Sigmoid colon (tissue), 4 donors: ENCODE measurements around the genes LONP1 and CD70.

DNA sequence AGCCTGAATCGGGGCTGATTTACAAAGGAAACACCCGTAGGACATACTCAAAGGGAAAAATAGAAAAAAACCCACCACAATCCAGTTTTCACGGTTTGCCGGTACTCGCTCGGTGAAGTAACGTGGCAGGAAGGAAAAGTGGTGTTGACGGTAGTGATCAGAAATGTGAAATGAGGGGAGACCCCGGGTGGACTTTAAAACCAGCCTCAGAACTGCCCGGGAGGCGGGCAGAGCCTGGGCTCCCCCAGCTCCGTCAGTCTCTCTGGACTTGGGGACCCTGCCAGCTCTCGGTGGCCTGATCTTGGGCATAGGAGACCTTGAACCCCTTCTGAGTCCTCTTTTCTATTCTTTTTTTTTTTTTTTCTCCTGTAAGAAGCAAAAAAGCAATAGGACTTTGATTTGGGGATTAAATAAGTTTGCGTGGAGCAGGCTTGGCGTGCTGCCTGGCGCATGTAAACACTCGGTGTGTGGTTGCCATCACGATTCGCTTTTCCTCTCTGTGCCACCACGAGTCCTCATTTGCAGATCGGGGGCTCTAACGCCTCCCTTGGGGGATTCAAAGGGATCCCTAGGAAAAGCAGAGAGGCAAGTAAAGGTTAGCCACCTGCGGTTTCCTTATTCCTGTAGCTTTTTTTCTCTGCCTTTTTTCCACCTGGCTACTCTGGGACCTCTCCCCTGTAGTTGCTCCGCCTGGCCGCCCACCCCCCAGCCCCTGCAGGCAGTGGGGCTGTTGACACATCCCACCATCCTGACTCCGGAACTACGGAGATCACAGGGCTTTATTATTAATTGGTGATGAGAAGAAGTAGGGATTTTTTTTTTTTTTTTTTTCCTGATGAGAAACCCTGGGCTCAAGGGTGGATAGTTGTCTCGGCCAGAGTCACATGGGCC, 1.2 kb downstream of the SAFB start:
- PRO-cap, result no peak
- RAMPAGE, long total RNA, 4 experiments, result no peak in any of the 4 experiments

DNA sequence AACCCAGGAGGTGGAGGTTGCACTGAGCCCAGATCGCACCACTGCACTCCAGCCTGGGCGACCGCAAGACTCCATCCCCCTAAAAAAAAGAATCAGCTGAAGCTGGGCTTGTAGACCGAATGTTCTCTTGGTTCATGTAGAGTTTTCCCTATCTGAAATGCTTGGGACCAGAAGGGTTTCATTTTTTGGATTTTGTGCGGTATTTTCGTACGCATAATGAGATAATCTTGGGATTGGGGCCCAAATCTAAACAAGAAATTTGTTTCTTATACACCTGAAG, 5.2 kb downstream of the SAFB start:
- PRO-cap, result no peak
- RAMPAGE, long total RNA, 4 experiments, result no peak in any of the 4 experiments

GRCh38 chr19:5652865-5653597, 27.3 kb downstream of the MICOS13 start:
- PRO-cap, result no peak
- RAMPAGE, long total RNA, 4 experiments, result no peak in any of the 4 experiments

GRCh38 chr19:5695629-5695936, 5.5 kb downstream of the RPL36 start:
- PRO-cap, result no peak
- RAMPAGE, long total RNA, 4 experiments, result no peak in any of the 4 experiments

GRCh38 chr19:5713029-5713381, 6.9 kb downstream of the LONP1 start:
- PRO-cap, result no peak
- RAMPAGE, long total RNA, 4 experiments, result no peak in any of the 4 experiments

- PRO-cap, result no peak
- RAMPAGE, long total RNA, 4 experiments, result no peak in any of the 4 experiments
These were observed 5.9 kb downstream of the LONP1 start for GRCh38 chr19:5714016-5714565.

DNA sequence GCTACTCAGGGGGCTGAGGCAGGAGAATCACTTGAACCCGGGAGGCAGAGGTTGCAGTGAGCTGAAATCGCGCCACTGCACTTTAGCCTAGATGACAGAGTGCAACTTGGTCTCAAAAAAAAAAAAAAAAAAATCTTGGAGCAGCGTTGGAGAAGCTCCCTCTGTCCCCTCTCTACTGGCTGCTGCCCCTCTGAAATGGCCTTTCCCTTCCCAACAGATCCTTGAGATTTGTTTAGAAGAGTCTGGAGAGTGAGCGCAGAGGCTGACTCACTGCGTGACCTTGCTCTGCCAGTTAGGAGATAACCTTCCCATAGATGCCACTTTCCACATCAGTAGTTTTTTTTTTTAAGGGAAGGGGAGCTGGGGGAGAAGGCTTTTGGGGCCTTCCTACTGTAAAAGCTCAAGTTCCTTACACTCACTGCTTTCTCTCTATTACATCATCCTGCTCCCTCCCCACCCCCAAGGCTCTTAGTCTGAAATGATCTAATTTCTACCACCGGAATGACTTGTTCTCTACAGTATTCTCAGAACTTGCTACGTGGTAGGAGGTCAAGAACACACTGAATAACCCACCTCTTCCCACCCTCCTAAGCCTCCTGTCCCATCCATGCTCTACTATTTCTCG, 1.5 kb downstream of the LONP1 start:
- PRO-cap, result no peak
- RAMPAGE, long total RNA, 4 experiments, result no peak in any of the 4 experiments

DNA sequence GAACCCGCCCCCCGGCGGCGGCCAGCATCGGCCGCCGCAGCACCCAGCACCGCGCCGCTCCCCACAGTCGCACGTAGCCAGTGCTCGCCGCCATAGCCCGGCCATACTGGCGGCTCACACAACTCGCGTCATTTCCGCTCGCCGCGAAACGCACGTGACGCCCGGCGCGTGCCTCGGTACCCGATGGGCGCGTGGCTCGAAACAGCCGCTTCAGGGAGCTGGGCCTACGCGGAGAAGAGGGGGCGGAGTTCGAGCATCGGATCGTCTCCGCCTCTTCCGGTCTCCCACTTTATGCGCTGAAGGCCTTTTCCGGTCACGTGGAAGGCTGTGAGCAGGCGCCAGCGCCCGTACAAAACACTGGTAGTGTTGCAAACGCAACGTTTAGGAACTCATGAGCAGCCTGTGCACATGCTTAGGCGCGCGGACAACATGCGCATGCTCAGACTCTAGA, at the start of gene LONP1:
Gene LONP1, minus strand, starts transcription at position 108 of the 451 bp plus-strand sequence.
- PRO-cap, result unidirectional peak, minus-strand start at position 79 of the sequence; unidirectional peak, minus-strand start at position 108 of the sequence
- RAMPAGE, long total RNA, 4 experiments, result start-site peak on the minus strand in 1 of 4 experiments, centred at position 115 of the sequence, 16 reads per replicate

GRCh38 chr19:5790025-5791081, 610 bp downstream of the DUS3L start:
- PRO-cap, result no peak
- RAMPAGE, long total RNA, 4 experiments, result no peak in any of the 4 experiments

DNA sequence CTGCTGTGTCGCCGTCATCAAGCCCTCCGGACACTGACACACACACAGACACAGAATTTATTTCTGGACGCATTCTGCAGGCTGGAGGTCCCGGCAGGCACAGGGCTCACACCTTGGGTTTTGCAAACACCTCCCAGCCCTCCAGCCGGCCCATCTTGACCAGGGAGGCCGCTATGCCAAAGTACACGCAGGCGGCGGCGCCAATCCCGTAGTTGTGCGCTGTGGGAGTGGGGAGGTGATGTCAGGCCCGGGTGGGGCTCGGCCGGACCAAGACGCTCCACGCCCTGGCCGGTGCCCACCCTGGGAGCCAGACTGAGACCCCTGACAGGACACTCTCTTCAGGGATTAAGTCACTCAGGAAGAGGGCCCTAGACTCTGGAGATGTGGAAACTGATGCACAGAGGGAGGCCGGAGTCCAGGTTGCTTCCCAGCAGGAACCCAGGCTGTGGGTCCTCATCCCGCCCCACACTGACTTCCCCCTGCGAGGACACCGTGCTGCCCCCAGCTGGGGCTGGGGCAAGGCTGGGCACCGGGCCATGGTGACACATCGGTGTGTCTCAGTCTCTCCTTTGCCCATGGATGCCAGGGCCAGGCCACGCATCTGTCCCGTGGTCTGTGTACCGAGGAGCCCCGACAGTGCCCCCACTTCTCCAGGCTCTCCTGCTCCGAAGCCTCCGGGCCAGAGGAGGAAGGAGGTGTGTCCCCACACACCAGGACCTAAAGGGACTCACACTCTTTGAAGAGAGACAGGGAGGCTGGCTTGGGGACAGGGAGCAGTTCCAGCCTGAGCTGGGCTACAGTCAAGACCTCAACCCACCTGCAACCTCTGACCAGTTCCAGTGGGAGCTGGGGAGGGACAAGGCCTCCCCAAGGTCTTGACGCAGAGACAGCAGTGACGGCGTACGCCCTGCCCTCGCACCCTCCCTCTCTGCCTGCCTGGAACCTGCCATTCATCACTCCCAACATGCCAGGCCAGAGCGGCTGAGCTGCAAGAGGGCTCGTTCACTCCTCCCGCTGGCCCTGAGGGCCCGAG, 8.6 kb downstream of the NDUFA11 start:
- PRO-cap, result no peak
- RAMPAGE, long total RNA, 4 experiments, result no peak in any of the 4 experiments

GRCh38 chr19:6041638-6042822, 64.1 kb upstream of the RANBP3 start:
- PRO-cap, result no peak
- RAMPAGE, long total RNA, 4 experiments, result no peak in any of the 4 experiments

GRCh38 chr19:6065585-6066293, 44.6 kb downstream of the RFX2 start:
- PRO-cap, result no peak
- RAMPAGE, long total RNA, 4 experiments, result no peak in any of the 4 experiments

- PRO-cap, result no peak
- RAMPAGE, long total RNA, 4 experiments, result no peak in any of the 4 experiments
These were observed 10.0 kb downstream of the RFX2 start for GRCh38 chr19:6100178-6100887.

- PRO-cap, result no peak
- RAMPAGE, long total RNA, 4 experiments, result no peak in any of the 4 experiments
These were observed 8.8 kb downstream of the MLLT1 start for GRCh38 chr19:6270978-6271455.

DNA sequence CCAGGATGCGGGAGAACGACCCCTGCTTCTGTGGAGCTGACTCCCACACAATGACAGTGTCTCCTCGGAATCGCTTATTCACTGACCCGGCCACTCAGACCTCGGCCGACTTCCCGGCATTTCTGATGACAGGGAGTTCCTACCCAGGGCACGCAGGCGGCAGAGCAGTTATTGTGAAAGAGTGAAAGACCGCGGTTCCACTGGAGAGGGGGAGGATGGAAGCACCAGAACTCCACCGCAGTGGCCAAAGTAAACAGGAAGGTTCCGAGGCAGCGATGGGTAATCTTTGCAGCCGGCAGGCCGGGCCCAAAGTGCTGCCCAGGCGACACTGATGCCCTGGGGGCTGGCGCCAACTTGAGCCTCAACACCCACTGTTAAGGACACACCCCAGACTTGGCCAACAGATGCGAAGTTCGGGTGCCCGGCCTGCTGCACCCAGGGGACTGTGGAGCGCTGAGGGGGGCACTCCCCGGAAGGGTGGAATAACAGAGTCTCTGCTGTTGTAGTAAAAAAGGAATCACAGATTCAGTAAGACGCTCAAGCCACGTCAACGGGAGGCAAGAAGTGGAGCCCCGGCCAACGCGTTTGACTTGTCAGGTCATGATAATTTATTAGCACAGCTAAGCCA, 5.9 kb downstream of the MLLT1 start:
- PRO-cap, result no peak
- RAMPAGE, long total RNA, 4 experiments, result start-site peak on the plus strand in 1 of 4 experiments, centred at position 282 of the sequence, 6 reads per replicate

DNA sequence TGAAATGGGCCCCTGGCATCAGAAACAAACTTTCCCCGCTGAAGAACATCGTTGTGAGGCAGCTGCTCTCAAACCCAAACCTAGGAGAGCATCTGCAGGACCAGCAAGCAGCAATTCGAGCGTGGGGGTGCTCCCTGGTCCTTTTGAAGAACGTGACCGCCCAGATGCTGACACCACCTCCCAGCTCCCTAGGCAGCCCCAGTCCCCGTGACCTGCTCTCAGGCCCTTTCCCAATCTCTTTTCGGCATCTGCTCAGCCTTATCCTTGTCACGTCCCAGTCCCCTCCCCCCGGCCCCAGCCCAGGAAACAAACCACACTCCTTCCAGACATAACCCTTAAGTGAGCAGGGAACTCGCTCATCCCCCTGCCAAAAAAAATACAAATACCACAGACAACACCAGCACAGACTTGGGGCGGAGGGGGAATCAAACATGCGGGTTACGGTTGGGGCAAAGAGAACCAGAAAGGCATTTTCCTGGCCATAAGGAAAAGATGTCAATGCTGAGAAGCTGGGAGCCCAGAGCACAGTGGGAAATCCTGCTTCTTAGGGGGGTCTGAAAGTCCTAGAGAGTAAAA, 3.3 kb downstream of the MLLT1 start:
- PRO-cap, result no peak
- RAMPAGE, long total RNA, 4 experiments, result no peak in any of the 4 experiments

GRCh38 chr19:6391758-6392001, 1.3 kb downstream of the GTF2F1 start:
- PRO-cap, result no peak
- RAMPAGE, long total RNA, 4 experiments, result no peak in any of the 4 experiments

- PRO-cap, result unidirectional peak, plus-strand start at chr19:6516482
- RAMPAGE, long total RNA, 4 experiments, result no peak in any of the 4 experiments
These were observed 14.0 kb upstream of the TUBB4A start for GRCh38 chr19:6515869-6516780.

- PRO-cap, result no peak
- RAMPAGE, long total RNA, 4 experiments, result no peak in any of the 4 experiments
These were observed 11.6 kb upstream of the TNFSF9 start for GRCh38 chr19:6519189-6519628.

- PRO-cap, result no peak
- RAMPAGE, long total RNA, 4 experiments, result no peak in any of the 4 experiments
These were observed at the start of gene CD70 for GRCh38 chr19:6590591-6591421. Gene CD70 (minus strand): TSS chr19:6591150.